SJCRH30 (cell line): ENCODE results near the genes COL27A1, AKNA, TNFSF15 and TNC.

DNA sequence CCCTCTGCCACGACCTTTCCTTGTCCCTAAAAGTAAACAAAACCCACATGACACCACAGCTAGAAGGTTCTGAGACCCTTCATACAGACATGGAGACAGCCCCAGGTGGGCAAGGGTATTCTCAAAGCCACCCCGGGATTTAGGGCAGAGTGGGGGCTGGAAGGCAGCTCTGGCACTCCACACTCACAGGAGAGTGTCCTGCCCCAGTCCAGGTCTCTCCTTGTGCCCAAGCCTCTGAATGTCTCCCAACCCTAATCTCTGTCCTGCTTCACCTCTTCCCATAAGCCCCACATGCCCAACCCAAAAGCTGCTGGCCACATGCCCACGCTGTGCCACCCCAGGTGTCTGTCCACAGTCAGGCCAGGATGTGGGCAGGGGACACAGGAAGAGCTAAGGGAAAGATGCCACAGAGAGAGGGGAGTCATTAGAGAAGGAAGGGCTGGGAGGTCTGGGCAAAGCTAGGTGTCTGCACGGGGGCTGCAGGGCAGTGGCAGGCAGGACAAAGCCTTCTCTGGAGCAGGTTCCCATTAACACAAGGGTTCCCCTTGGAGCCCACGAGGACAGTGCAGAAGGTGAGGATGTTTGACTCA is 689 bp downstream of the AMBP start:
- RAMPAGE, long total RNA = no peak

DNA sequence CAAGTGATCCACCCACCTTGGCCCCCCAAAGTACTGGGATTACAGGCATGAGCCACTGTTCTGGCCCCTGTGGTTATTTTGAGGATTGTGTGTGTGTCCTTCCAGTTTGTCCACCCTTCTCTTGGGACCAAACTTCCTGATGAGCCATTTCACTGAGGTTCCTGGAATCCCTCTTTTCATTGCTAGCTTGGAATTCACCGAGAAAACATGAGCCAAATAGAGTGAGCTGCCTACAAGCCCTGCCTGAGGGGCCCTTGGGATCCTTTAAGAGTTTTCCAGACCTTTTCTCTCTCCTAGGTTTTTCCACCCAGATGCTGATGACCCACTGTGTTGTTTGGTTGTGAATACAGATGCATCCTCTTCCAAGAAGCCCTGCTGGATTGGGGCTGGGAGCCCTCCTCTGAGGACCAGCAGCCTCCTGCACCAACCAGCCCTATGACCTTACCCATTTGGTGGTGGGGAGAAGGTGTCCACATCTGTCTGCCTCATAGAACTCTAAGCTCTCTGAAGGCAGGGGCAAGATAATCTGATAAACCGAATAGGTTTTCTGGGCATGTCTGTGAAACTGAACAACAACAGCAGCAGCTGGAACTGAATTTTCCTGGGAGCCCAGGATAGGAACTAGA is 13.3 kb upstream of the KIF12 start:
- RAMPAGE, long total RNA = no peak

DNA sequence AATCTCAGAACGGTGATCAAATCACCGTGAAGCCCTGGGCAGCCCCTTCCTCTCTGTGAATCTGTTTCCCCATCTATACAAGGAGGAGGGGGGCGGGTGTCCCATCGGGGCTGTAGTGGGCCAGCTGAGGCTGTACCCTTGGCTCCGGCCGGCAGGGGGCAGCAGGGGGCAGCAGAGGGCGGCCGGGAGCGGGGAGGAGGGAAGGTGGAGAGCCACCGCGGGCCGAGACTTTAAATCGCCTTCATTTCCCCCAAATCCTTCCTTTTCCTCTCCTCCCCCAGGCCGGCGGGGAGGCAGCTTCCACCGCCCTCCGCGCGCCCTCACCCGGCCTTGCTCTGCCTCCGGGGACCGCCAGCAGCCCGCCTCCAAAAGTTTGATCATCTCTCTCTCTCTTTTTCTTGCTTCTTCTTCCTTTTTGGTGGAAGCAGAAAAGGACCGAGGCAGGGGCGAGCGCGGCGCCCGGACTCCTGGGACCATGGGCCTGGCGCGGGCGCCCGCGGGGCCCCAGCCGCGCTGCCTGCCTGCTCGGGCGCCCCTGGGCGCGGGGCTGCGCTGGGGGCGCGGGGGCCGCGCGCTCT is at the start of gene COL27A1:
COL27A1 (plus strand) TSS at position 261 of the 578 bp plus-strand sequence.
- RAMPAGE, long total RNA = no peak

DNA sequence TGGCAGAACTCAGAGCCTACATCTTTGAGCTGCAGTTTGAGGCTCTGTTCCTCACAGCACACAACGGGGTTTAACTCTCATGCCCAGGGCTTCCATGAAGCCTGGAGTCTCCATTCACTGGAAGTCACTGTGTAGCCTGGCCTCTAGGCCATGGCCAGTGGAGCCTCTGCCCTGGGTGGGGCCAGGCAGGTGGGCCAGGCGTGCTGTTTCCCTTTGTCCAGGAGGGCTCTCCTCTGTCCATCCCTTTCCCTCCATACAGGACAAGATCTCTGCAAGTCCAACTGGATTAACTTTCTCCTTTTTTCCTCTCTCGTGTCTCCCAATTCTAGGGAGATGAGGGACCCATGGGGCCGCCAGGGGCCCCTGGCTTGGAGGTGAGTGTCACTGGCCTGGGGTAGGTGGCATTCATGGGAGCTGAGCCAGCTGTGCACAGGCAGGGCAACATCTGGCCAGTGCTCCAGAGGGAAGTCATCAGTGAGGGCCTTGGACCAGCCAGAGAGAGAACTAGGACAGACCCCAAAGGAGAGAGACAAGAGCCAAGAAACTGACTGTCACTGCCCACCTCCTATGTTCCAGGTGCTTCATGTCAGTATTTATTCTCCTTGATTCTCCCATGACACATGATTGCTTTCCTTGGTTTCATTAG is 80.9 kb upstream of the ORM1 start:
- RAMPAGE, long total RNA = no peak

DNA sequence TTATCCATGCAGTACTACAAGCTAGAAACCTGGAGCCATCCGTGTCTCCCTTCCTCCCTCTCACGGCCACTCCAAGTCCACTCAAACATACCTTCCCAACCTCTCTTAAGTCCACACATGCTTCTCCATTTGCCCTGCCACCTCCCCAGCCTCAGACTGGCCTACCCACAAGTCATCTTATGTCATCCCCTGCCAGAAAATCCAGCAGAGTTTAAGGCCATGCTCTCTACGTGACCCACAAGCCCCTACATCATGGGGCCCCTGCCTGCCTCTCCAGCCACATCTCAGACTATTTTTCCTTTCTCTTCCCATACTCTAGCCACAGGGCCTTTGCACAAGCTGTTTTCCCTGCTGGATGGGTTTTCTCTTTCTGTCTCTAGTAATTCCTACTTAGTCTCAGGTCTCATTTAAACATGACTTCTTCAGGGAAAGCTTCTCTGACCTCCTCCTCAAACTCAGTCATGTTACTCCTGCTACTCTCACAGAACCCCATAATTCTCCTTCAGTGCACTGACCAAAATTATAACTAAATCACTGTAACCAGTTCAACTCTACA is 26.8 kb downstream of the AKNA start:
- RAMPAGE, long total RNA = no peak

- RAMPAGE, long total RNA = no peak
Observed at GRCh38 chr9:114369083-114369459, 18.7 kb downstream of the AKNA start.

GRCh38 chr9:114385299-114385738 is 2.5 kb downstream of the AKNA start:
- RAMPAGE, long total RNA = no peak

DNA sequence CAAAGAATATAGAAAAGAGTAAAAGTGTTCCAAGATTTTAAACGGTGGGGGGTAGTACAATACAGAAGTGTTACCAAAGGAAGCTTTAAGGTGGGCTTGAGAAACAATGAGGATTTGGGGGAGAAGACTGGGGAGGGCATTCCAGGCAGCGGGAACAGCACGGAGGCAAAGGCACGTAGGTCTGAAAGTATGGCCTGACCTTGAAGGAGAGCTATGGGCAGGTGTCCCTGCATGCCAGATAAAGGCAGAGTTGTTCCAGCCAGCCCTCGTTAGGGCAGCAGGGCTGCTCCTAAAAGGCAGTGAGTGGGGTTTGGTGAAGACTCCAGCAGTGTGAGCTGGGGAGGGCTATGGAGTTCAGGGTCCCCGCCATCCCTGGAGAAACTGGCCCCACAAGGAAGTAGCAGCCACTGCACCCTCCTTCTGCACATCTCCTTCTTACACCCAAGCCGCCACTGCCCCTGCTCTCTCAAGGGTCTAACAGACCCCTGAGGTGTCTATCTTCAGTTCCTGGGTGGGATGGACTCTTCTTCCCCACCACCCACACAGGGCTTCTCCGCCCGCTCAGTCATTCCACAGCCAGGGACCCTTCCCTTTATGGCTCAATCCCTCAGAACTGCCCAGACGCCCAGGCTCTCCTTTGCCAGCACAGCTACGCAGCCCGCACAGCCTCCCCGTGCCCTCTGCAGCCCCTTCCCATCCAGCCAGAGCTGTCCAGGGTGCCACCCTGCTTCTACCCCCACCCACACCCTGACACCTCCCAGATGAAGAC is 1.4 kb downstream of the AKNA start:
- RAMPAGE, long total RNA = no peak

DNA sequence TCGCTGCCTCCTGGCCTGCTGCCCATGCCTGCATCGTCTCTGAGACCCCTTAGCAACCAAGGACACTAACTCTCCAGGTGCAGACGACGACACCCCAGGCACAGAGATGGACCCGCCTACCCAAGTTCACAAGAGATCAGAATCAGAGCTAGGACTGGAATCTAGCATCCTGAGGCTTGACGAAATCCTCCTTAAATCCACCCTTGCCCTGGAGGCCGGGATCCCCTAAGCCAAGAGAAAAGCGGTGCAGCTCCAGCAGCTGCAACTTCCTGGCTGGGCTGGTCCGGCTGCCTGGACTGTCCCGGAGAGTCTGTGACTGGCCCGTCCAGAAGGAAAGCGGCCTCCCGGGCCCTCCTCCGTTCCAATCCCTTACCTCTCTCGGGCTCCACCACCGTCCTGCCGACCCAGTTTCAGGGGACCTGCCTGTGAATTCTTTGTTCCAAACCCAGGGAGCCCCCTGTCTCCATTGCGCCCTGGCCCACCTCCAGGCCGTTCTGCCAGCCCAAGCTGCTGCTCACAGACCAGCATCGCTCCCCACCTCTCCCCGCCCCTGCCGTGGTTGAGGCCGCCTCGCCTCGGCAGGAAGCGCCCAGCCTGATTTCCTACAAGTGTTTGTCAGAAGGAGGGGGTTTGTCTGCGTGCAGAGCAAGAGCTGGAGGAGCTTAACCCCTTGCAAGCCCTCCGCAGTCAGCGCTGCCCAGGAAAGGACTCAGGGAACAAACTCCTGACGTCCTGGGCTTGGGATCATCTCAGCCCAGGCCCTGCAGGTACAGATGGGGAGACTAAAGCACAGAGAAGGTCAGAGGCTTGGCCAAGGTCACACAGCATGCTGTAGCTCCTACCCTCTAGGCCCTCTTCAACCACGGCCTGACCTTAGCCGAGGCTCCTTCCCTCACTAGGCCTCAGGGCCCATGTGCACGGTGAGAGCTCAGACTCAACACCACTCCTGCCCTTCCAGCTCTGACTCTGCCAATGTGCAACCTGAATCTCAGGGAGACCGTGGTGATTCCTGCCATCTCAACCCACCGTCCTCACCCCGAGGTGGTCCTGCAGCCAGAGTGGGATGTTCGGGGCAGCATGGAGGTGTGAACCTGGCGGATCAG is at the start of gene AKNA:
AKNA (minus strand) TSS at position 496 of the 1,103 bp plus-strand sequence.
- RAMPAGE, long total RNA = no peak

- RAMPAGE, long total RNA = no peak
Observed at GRCh38 chr9:114518501-114519217, 13.4 kb upstream of the WHRN start.

- RAMPAGE, long total RNA = no peak
Observed at GRCh38 chr9:114586886-114587258, 697 bp upstream of the ATP6V1G1 start.

- RAMPAGE, long total RNA = no peak
Observed at GRCh38 chr9:114690896-114691479, 9.0 kb upstream of the TEX48 start.

DNA sequence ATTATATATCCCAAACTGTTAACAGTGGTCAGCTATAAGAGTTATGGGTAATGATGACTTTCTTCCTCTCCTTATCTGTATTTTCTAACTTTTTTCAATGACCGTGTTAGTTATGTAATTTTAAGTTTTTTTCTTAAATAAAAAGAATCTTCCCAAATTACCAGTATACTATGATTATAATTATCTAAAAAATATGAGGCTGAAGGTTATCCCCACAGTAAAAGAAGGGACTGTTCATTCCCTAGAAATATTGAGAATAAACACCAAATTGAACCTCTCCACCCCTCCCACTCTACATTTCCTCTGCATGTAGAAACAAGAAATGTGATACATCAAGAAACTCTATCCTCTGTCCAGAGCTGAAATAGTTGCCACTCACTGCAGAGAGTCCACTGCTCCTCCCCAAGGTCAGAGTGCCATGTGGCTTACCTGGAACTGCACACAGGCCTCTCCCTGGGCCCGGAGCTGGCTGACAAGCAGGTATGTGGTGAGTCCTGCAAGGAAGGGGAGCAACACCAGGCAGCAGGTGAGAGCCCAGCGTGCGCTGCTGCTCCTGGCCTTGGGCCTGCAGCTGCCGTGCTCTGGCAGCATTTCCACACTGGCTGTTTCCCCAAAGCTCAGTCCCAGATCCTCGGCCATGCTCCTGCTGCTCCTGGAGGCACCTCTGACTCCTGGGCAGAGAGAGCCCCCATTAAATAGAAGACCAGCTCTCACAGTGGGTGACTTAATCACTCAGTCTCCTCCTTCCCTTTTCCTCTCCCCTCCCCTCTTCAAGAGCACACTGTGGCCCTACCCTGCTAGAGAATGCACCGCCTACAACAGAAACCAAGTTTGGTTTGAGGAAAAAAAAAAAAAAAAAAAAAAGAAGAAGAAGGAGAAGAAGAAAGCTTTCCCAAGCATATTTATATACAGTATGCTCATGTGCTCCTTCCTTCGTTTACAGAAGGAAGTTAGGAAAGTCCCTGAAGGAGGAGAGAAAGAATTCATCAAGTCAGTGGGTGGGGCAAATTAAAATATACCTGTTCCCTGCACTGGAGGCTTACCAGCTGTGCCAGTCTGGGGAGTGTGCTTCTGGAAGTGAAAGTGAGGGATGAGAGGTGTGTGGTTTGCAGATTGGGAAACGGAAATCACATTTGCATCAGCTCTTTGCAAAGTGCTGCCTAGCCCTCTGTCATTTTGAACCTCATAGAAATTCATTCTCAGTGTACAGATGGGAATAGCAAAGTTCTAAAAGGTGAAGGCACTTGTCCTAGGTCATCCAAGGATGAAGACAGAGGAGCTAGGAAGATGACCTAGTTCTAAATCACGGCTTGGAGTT is at the start of gene TNFSF15:
TNFSF15 (minus strand) TSS at position 666 of the 1,318 bp plus-strand sequence.
- RAMPAGE, long total RNA = no peak

- RAMPAGE, long total RNA = no peak
Observed at GRCh38 chr9:115020505-115021321, 90.3 kb upstream of the TNFSF8 start.

GRCh38 chr9:115117859-115118891 is at the start of gene TNC:
TSS of gene TNC (minus strand) at chr9:115118157.
- RAMPAGE, long total RNA = start-site peak on the minus strand at chr9:115118042-115118087, 245 and 39 reads in 2 replicates; start-site peak on the minus strand at chr9:115118153-115118230, 758 and 123 reads in 2 replicates

GRCh38 chr9:115118892-115119483 is 1.0 kb upstream of the TNC start:
- RAMPAGE, long total RNA = no peak

- RAMPAGE, long total RNA = no peak
Observed at GRCh38 chr9:115211796-115212298, 93.9 kb upstream of the TNC start.

DNA sequence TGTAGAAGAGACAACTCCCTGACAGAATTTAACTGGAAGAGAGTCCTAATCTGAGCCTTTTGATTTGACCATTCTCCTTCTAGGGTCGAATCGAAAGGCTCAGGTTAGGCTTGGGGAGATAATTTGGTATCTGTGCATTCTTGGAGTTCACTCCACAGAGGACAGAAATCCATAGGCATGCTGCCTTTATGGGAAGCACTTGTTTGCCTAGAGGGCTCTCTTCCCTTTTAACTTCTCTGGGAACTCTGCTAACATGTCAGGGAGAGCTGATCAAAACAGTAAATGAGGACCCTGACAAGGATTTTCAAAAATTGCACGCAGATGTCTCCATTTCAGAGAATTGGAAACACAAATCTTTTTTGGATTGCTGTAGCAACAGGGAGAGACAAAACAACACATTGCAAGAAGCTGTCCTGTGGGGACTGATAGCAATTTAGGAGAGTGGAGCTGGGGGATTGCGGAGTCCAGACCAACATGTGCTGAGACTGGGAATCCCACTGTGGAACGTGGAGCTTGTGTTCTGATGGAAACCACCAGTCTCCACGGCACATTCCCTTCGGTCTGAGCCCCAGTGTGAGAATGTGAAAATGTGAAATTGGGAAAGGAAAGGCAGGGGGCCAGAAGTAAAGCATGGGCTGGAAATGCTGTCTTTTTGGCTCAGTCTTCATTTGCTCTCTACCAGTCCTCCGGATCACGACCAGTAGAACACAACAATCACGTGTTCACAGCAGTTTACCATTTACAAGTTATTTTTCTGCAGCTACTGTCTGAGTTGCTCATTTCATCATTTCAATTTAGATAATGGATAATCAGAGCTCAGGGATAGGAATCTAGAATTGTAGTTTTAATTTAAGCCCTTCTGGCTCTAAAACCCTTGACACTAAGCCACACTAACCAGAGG is 348.7 kb upstream of the TNC start:
- RAMPAGE, long total RNA = no peak

DNA sequence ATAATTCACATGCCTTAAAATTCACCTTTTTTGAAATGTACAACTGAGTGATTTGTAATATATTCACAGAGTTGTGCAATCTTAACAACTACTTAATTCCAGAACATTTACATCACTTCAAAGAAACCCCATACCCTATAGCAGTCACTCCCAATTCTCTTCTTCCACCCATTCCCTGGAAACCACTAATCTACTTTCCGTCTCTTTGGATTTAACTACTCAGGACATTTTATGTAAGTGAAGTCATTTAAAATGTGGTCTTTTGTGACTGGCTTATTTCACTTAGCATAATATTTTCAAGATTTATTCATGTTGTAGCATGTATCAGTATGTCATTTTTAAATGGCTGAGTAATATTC is 214.2 kb upstream of the PAPPA start:
- RAMPAGE, long total RNA = no peak

GRCh38 chr9:116153981-116154275 is 337 bp downstream of the PAPPA start:
- RAMPAGE, long total RNA = no peak